ENCODE measurements around a stretch of chr1.

- PRO-cap, result bidirectional peak, plus-strand start at chr1:109617641, minus-strand start at chr1:109617434; unidirectional peak, plus-strand start at chr1:109617577; unidirectional peak, plus-strand start at chr1:109617581
- RRBS, 2 experiments, result no CpG with 5 or more reads among the region's 5 CpGs
These were observed 2.0 kb downstream of the GNAT2 start for GRCh38 chr1:109617224-109617963.

GRCh38 chr1:109733458-109733657, 7.5 kb downstream of the GSTM3 start:
- PRO-cap, result no peak
- RRBS, 2 experiments, result no CpG with 5 or more reads among the region's 3 CpGs

DNA sequence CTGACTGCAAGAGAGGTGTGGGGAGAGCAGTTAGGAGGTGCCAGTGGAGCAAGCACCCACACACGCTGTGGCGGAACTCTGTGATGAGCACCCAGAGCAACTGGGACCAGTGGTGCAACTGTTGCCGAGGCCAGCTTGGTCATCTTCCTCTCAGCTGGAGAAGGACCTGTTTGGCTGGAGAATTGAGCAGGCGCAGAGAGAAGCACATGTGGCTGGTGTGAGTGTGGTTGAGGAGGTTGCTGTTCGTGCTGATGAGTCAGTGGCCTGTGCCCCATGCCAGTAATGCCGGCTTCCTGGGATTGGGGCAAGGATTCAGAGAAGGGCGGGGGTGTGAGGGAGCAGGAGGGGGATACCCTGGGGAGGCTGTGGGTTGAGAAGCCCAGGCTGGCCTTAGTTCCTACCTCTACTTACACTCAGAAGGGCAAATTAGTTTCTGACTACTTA, 57.5 kb upstream of the EPS8L3 start:
- PRO-cap, result no peak
- RRBS, 2 experiments, result no CpG with 5 or more reads among the region's 7 CpGs

GRCh38 chr1:109877117-109877886, 33.3 kb upstream of the CSF1 start:
- PRO-cap, result bidirectional peak, plus-strand start at chr1:109877705, minus-strand start at chr1:109877455; unidirectional peak, minus-strand start at chr1:109877599
- RRBS, 2 experiments, result no CpG with 5 or more reads among the region's 16 CpGs

DNA sequence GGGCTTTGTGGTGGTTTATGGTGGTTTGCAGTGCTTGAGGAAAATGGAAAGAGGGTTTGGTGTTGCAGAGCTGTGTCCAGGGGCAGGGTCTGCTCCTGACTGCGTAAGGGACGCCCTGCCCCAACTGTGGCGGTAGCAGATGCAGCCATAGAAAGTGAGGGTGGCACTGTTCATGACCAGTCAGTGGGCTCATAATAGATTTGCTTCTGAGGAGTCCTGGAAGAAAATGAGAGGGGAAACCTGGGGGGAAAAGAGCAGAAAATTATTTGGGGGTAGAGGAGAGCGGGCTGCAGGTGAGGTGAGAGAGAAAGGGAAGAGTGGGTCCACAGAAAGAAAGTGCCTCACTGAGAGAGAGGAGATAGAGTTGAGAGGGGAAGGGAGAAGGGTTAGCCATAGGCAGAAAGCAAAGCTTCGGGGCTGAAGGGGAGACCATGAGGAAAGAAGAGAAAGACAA, 1.1 kb downstream of the CSF1 start:
- PRO-cap, result no peak
- RRBS, 2 experiments, result no CpG with 5 or more reads among the region's 5 CpGs

- PRO-cap, result no peak
These were observed 1.5 kb downstream of the CSF1 start for GRCh38 chr1:109912275-109912520.

- PRO-cap, result no peak
- RRBS, 2 experiments, result no CpG with 5 or more reads among the region's 8 CpGs
These were observed 17.2 kb downstream of the CSF1 start for GRCh38 chr1:109927707-109928491.

DNA sequence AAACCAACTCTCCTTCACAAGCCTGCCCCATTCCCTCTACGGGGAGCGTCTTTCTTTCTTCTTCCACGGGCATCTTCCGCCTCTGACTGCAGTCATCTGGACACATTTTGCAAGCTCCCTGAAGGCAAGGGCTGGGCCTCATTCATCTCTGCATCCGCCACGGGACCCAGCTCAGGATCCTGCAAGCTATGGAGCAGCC, 7.5 kb upstream of the AHCYL1 start:
- PRO-cap, result no peak
- RRBS, 2 experiments, result no CpG with 5 or more reads among the region's 6 CpGs

DNA sequence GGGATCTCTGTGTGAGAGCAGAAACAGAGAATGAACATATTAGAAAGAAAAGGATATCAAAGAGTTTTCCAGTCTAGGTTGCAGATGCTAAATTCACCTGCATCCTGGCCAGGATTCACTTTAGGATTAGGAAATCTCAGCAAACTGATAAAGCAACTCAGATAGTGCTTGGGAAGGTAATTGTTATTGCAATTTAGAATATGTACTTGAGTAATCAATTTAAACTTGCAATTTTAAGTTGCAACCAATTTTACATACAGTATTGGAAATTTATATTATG, 6.6 kb upstream of the STRIP1 start:
- PRO-cap, result no peak

DNA sequence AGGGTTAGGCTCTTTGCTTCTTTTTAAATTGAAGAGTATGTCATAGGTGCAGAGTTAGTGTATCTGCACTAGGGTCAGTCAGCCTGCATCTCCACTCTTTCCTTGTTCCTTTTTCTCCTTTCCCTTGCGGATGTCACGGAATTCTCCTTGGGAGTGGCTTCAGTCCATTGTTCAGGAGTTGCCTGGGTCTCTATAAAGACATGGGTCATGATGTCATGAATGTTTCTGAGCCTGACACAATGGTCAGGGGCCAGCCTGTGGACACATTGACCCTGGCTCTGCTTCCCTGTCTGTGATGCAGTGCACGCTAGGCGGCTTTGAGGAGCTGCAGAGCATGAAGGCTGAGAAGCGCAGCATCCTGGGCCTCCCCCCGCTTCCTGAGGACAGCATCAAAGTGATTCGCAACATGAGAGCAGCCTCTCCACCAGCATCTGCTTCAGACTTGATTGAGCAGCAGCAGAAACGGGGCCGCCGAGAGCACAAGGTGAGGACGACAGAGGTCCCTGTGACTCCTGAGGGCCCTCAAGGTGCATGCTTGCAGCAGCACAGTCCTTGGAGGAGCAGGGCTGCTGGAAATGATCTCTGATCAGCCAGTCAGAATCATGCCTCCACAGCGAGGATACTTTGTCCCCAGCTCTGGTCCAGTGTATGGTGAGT, 8.5 kb downstream of the STRIP1 start:
- PRO-cap, result no peak
- RRBS, 2 experiments, result no CpG with 5 or more reads among the region's 12 CpGs

GRCh38 chr1:110236258-110237036, 26.3 kb downstream of the KCNC4 start:
- PRO-cap, result no peak
- RRBS, 2 experiments, result no CpG with 5 or more reads among the region's 6 CpGs

GRCh38 chr1:110336629-110337169, 2.5 kb upstream of the RBM15 start:
- PRO-cap, result no peak
- RRBS, 2 experiments, result no CpG with 5 or more reads among the region's 1 CpG

DNA sequence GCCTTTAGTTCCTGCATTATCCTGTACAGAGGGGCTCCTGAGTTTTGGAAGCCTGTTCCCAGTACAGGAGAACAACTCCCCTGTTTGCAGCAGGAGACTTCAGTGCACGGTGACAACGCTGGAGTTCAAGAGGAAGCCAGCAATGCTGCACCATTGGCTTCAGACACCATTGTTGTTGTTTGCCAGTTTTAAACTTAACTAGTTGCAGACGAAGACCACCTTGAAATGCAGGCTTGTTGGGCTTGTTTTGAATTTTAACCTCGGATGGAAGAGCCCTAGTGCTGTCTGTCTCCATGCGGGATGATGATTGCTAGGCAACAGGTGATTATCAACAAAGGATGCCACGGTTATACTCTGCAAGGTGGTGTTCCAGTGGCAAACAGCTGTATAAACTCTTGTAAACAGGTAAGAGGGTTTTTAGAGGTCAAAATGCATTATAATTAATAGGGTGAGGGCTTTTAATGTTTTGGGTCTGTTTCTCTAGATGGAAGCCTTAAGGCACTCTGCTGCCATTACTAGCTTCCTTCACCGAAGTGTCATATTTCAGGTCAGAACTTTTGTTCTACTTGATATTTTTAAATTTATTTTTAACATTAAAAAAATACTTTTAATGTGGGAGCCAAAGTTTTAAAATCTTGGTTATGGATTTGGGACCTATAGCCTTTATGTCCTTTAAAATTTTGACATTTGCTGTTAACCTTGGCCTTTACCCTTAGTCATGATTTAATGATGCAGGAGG, 8.5 kb downstream of the RBM15 start:
- PRO-cap, result no peak
- RRBS, 2 experiments, result no CpG with 5 or more reads among the region's 7 CpGs

DNA sequence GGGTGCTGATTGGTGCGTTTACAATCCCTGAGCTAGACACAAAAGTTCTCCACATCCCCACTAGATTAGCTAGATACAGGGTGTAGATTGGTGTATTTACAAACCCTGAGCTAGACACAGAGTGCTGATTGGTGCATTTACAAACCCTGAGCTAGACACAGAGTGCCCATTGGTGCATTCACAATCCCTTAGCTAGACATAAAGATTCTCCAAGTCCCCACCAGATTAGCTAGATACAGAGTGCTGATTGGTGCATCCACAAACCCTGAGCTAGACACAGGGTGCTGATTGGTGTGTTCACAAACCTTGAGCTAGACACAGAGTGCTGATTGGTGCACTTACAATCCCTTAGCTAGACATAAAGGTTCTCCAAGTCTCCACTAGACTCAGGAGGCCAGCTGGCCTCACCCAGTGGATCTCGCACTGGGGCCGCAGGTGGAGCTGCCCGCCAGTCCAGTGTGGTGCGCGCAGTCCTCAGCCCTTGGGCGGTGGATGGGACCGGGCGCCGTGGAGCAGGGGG, 5.1 kb upstream of the SLC16A4 start:
- PRO-cap, result no peak
- RRBS, 2 experiments, result no CpG with 5 or more reads among the region's 10 CpGs

DNA sequence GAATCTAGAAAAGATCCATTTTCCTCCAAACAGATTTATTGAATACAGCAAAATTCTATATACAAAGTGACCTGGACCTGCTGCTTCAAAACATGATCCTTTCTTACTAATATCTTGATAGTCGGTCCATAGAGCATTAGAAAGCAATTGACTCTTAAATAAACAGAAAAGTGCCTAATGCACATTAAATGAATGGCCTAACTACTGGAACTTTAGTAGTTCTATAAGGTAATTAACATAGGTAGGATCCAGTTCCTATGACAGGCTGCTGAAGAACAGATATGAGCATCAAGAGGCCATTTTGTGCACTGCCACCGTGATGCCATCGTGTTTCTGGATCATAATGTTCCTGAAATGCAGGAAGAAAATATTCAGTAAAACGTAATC, 6.3 kb downstream of the LAMTOR5 start:
- PRO-cap, result no peak
- RRBS, 2 experiments, result no CpG with 5 or more reads among the region's 4 CpGs

DNA sequence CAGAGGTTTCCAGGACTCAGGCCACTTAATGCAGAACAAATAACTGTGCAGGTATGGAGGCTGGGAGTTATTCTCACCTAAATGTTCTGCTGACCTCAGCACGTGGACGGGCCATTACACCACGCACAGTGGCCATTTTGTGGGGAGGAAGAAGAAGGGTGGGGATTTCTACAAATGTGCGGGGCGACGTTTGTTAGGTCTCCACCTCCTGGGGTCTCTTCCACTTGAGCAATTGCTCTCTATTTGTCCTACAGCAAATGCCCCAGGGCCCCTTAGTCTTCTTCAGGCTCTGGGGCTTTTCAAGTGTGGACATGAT, 24.9 kb downstream of the PROK1 start:
- PRO-cap, result no peak
- RRBS, 2 experiments, result no CpG with 5 or more reads among the region's 6 CpGs

GRCh38 chr1:110671173-110671735, 3.5 kb downstream of the KCNA3 start:
- PRO-cap, result no peak
- RRBS, 2 experiments, result no CpG with 5 or more reads among the region's 3 CpGs

DNA sequence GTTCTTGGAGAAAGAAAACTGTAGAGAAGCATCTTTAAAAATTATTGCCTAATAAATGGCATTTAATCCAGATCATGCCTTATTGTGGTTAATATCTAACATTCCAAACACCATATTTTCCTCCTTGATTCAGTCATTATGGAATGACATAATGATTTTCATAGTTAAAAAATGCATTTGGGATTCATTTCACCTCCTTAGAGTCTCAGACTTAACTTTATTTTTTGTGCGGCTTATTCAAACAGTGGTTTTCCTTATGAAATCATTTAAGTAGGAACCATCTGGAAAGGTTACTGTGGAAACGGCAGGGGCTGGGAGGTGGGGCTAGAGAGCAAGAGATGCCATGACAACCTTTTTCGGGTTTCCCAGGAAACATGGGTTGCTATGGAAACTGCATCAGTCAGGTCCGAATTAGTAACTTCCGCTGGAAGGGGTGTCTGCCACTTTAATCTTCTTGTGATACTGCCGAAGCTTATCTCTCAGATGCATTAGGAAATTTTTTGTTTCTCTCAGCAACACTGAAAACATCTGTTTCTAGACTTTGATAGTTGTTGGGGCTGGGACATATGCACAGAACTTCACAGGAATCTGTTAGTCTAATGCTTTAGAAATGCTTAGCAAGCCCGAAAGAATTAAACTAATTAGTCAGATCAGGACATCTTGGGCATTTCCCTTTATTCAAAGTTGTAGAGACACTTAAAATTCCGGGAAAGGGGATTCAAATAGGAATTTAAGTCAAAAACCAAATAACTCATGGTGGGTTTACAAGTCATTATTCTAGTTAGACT, 2.7 kb downstream of the KCNA3 start:
- PRO-cap, result no peak
- RRBS, 2 experiments, result no CpG with 5 or more reads among the region's 8 CpGs

- PRO-cap, result no peak
- RRBS, 2 experiments, result no CpG with 5 or more reads among the region's 3 CpGs
These were observed 85.9 kb upstream of the CD53 start for GRCh38 chr1:110786960-110787508.

DNA sequence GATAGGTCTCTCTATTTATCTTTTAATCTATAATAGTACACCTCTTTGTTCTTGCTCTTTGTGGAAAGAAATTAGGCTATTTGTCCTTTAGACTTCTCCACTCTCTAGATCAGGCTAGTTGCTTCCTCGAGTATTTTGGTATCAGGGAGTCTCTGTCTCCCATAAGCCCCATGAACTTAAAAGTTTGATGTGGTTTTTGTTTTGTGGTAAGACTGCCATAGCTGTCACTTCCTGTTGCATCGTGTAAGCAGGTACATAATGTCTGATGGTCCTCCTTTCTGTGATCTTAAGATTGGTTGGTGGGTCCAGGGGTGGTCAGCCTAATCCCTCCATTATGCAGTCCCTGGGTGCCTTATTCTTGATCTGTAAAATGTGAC, 23.1 kb downstream of the CD53 start:
- PRO-cap, result no peak
- RRBS, 2 experiments, result no CpG with 5 or more reads among the region's 2 CpGs